Osteoblast (primary cell): ENCODE results near the gene LHFPL3.

- CAGE, long polyA plus RNA = no peak
- RRBS = 3% methylated on average over 23 of the region's 57 CpGs
These were observed at the start of gene LHFPL3 for GRCh38 chr7:104328361-104328947. Gene LHFPL3, plus strand, starts transcription at chr7:104328603.

GRCh38 chr7:105010786-105011193 is 3.2 kb upstream of the KMT2E start:
- CAGE, long polyA plus RNA = no peak
- RRBS = no CpG with 5 or more reads among the region's 5 CpGs

- CAGE, long polyA plus RNA = no peak
- RRBS = no CpG with 5 or more reads among the region's 21 CpGs
These were observed 2.3 kb upstream of the KMT2E start for GRCh38 chr7:105011537-105012315.

DNA sequence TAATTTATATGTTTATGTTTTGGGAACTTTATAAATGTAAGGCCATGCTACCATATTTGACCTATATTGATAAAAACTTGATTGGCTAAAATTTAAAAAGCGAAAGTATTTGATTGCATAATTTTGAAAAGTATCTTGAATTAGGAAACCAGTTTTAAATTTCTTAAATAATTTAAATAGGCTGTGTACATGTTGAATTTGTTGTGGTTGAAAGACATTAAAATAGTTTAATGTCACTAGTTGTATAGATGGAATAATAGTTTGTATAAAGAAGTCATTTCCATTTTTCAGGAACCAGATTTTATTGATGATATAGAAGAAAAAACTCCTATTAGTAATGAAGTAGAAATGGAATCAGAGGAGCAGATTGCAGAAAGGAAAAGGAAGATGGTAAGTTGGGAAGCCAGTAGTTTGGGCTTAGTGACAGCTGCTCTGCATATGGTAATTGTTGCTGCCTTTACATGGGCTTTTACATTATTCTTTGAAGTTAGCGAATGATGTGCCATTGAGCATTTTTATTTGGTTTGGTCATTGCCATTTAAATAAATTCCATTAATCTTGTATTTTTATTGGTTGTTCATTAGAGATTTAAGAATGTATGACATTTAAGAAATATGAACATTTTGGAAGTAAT is 77.0 kb downstream of the KMT2E start:
- CAGE, long polyA plus RNA = no peak
- RRBS = no CpG with 5 or more reads among the region's 2 CpGs

DNA sequence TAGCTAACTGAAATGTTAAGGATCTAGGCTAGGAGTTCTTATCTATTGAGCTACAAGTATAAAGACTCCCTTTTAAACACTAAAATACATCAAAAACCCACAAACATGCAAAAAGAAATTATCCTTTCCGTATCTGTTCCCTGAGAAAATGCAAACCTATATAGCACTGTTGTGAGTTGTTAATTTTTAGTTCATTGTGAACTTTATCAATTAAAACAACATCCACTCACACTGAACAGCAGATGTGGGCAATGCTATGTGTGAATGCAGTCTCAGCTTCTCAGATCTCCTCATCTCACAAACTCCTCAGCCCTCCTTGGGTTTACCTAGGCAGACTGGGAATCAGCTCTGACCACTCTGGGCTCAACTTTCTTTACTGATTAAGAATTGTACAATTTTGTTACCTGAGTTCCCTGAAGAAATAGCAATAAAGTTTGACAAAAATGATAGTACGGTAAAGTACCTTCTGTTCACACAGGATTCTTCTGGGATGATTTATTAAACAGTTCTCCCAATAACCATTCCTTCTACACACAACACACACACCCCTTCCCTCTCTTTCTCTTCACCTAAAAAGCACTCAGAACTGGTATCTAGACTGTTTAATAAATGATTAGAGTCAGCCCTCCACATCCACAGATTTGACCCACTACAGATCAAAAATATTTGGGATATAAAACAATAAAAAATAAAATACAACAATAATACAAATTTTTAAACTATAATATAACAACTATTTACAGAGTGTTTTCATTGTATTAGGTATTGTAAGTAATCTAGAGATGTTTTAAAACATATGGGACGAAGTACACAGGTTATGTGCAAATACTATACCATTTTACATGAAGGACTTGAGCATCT is 123.9 kb downstream of the SRPK2 start:
- CAGE, long polyA plus RNA = no peak
- RRBS = no CpG with 5 or more reads among the region's 3 CpGs

DNA sequence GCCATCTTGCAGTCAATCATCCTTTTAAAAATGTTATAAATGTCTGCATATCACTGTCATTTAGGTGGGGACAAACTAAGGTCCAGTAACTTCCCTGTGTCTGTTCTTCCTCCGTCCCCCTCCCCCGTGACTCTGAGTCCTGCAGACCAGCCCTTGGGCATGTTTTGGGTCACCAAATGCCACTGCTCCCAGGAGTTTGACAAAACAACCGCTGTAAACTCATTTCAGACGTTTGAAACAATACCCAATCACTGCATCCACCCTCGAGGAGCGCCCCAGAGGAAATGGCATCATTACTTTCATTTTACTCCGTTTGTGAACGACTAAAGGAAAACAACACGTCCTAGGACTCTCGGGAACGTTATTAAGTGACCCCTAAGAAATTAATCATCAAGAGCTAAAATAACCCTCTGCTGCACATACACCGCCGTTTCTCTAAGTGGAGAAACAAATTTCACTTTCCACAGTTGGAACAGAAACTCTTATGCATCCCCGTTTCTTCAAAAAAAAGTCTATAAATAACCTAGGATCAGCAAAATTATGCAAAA is 109.8 kb upstream of the EFCAB10 start:
- CAGE, long polyA plus RNA = no peak
- RRBS = no CpG with 5 or more reads among the region's 14 CpGs

GRCh38 chr7:105691520-105692322 is 110.4 kb upstream of the EFCAB10 start:
- CAGE, long polyA plus RNA = no peak
- RRBS = no CpG with 5 or more reads among the region's 24 CpGs

DNA sequence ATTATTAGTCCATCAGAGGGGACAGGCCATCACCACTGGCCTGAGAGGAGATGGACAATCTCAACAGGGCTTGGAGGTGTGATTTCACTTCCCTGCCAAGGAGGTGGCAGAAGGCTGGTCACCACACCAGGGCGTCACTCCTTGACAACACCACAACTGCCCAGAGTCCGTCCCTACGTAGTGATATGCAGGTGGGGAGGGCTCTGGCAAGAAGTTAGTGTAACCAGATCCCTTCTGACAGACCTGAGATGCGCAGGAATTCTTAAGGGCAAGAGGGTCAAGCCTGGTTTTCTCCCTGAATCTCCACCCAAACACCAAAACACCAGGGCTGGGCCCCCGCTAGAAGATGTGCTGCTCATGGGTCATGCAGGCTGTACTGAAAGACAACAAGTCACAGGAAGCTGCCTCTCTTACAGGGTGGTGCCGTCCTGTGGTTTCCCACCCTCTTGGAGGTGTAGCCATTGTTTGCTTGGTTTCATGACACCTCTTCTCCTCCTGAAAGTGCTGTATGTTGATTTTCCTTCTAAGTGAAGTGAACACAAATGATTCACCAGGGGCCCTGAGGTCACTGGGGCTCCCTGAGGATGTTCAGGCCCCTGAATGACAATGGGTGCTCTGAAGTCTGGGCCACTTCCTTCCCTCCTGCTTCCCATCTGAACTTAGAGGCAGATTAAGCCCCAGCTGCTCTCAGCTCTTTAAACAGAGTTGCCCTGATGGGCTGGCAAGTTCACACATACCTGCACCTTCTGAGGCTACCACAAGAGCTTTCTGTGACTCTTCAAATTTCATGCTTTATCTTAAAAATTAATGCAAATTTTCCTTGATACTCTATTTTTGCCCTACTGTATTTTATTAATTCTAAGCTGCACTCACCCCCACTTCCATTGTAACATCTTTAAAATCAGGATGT is 27.0 kb downstream of the ATXN7L1 start:
- CAGE, long polyA plus RNA = no peak
- RRBS = no CpG with 5 or more reads among the region's 6 CpGs

GRCh38 chr7:105875391-105875807 is 1.0 kb downstream of the ATXN7L1 start:
- CAGE, long polyA plus RNA = no peak
- RRBS = no CpG with 5 or more reads among the region's 5 CpGs

DNA sequence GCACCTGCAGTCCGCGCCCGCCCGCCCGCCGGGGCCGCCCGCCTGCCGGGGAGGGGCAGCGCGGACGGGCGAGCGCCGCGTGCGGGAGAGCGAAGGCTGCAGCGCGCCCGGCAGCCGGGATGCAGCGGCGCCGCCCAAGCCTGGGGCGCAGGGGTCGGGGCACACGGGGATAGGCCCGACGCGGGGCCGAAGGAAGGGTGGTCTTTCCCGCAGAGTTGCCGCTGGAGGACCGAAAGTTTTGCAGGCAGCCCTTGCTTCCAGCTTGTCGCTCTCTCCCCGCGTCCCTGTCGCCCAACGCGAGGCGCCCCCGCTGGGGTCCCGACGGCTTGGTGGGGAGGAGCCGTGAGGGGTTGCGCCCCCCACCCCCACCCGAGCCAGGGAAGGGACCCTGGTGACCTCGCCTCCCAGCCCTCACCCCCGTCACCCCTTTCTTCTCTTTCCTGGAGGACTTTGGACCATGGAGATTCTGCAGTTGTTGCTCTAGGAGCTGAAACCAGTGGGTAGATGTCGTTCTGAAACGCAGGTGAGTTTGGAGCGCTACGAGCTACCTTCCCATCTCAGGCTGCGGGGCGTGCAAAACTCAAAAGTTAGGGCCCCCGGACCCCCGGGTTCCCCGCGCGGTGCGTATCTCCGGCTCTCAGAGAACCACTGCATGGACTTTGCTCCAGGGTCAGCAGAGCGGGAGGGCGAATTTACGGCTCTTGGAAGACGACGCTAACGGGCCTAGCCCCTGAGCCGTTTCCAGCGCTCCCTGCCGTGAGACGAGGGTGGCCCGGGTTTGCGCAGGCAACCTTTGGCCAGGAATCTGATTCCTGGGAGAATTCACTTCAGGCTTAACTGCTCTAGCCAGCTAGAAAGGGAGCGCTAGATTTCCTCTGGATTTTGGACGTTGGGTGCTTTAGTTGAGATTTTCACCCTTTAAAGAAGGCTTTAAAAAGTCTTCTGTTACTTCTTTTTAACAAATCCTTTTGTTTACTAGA is 626 bp upstream of the ATXN7L1 start:
- CAGE, long polyA plus RNA = no peak
- RRBS = 2% methylated on average over 19 of the region's 77 CpGs

DNA sequence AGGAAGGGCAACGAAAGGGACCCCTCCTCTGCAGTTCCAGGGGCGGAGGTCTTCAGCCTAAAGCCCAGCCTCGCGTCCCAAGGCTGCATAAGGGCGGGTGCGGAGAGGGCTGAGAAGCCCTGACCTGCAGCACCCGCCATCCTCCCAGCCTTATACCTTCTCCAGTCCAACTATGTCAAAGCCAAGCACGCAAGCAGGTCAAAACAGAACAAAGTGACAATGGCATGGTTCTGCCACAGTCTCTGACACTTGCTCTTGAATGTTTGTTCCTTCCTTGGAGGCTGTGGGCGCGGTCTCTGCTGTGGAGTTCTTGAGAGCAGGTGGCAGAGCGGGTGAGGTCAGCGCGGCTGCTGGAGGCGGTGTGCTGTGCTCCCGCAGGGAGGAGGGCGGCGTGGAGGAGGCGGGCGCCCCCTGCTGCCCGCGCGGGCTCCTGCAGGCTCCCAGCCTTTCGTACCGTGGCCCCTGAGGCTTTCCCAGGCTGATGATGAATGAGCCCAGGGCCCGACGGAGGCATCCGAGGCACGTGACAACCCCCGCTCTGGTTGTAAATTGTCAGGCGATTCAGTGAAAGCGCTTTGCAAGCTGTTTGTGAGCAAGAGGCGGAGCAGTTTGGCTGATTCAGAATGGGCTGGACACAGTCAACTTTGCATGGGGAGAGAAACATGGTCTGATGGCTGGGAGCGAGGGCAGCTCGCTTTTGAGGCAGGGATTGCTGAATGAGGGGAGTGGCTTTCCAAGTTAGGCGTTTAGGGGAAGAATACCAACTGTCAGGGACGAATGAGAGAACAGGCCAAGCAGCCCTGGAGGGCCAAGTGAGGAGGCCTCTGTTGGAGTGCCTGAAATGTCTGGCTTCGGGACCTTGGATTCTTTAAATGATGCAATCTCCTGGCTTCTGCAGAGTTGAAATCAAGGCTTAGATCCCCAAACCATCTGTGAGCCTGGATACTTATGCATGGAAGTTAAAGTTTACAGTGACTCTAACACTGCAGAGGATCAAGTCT is 46.5 kb downstream of the CDHR3 start:
- CAGE, long polyA plus RNA = no peak
- RRBS = no CpG with 5 or more reads among the region's 37 CpGs

- CAGE, long polyA plus RNA = no peak
- RRBS = no CpG with 5 or more reads among the region's 6 CpGs
These were observed 49.6 kb downstream of the SYPL1 start for GRCh38 chr7:106062364-106063083.

DNA sequence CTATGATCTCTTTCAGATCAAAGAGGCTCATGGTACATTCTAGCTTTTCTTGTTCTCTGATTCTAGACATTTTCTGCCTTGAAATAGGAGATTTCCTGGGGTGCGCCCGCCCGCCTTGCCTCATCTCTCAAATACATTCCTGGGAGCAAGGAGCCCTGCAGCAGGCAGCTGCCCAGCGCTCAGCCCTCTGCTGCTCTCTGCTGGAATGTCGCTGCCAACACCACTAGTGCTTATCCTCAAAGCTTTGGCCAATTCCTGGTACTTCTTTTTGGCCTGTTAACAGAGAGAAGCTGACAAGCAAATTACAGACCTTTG is 41.7 kb upstream of the SYPL1 start:
- CAGE, long polyA plus RNA = no peak
- RRBS = no CpG with 5 or more reads among the region's 5 CpGs

GRCh38 chr7:106176340-106177186 is 64.5 kb upstream of the SYPL1 start:
- CAGE, long polyA plus RNA = no peak
- RRBS = 0% methylated on average over 3 of the region's 12 CpGs

- CAGE, long polyA plus RNA = no peak
- RRBS = no CpG with 5 or more reads among the region's 2 CpGs
These were observed 24.7 kb downstream of the NAMPT start for GRCh38 chr7:106260056-106260521.

DNA sequence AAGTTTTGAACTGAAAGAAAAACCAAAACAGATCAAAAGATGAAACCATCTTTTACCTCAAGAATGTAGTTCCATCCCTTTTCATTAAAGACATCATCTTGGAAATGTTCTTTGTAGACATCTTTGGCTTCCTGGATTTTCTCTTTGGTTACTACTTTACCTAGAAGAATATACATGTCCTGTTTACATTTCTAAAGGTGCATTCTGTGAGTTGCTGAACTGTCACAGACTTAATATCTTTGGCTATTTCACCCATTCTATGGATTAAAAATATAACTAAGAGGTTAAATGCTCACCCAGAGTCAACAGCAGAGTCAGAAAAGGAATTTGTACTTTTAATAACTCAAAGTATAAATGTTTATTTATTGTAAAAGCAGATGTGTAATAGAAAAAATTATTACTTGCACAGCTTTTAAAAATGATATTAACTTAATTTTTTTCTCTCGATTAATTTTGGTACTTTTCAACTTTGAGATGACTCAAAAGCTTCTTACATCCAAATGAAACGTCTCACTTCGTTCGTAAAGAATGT is 9.8 kb downstream of the NAMPT start:
- CAGE, long polyA plus RNA = no peak
- RRBS = no CpG with 5 or more reads among the region's 4 CpGs

DNA sequence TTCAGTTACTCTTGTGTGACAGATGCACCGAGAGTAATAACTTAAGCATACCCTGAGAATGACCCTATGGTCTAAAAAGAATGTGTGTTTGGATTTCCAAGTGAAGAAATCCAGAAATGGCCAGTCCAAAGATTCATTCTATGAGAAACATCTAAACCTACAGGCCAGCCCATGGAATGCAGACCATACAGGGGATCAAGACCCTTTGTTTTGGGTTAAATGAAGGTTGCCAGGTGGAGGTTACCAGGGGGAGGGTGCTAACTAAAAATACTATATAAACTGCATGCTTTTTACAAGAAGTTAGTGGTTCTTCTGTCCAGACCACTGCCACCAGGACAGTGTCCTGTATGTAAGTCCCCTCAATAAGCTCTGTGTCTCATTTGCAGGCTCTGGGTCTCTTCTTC is 134.0 kb upstream of the NAMPT start:
- CAGE, long polyA plus RNA = no peak
- RRBS = no CpG with 5 or more reads among the region's 1 CpG

GRCh38 chr7:106430690-106431222 is 146.0 kb upstream of the NAMPT start:
- CAGE, long polyA plus RNA = no peak
- RRBS = no CpG with 5 or more reads among the region's 3 CpGs

GRCh38 chr7:106485160-106485868 is 175.6 kb downstream of the CCDC71L start:
- CAGE, long polyA plus RNA = no peak
- RRBS = no CpG with 5 or more reads among the region's 4 CpGs

DNA sequence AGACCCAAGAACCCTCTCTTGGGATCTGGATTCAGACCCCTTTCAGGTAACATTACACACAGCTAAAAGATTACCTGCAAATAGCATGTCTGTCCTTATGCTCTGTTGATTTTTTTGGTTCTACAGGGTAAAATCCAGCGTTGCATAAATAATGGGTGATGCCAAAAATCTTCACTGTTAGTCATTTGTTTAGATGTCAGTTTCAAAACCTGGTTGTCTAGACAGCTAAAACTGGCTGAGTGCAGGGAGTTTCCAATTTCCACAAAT is 20.6 kb downstream of the CCDC71L start:
- CAGE, long polyA plus RNA = no peak
- RRBS = no CpG with 5 or more reads among the region's 1 CpG